AG09319 (cell line): Measurements from ENCODE around the genes CAPNS1, ZFP14, ZNF420 and ZNF540.

GRCh38 chr19:36119985-36121119 is 5.1 kb downstream of the TBCB start:
- RRBS, result no CpG with 5 or more reads among the region's 34 CpGs

GRCh38 chr19:36139178-36140317 is at the start of gene CAPNS1:
TSS of gene CAPNS1 (plus strand) at chr19:36140066.
- RRBS, result 4% methylated on average over 20 of the region's 83 CpGs

DNA sequence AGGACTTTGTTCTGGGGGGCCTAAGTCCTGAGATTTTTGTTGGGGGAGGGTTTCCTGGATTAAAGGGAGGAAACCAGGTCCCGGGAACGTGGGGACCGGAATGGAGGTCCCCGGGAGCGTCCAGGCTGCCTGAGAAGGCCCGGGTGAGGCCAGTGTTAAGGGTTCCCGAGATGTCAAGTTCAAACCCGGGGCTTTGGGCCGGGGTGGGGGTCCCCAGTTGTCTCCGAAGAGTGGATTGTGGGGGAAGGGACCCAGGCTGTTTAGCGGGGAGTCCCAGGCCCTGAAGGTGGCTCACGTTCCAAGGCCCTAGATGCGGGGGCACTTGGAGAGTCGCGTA is 277 bp downstream of the COX7A1 start:
- RRBS, result 20% methylated on average over 2 of the region's 15 CpGs

GRCh38 chr19:36158309-36158921 is 6.2 kb upstream of the COX7A1 start:
- RRBS, result no CpG with 5 or more reads among the region's 14 CpGs

GRCh38 chr19:36159248-36160319 is 7.3 kb upstream of the COX7A1 start:
- RRBS, result no CpG with 5 or more reads among the region's 24 CpGs

- RRBS, result no CpG with 5 or more reads among the region's 20 CpGs
These were observed 1.2 kb downstream of the ZNF146 start for GRCh38 chr19:36215924-36216597.

DNA sequence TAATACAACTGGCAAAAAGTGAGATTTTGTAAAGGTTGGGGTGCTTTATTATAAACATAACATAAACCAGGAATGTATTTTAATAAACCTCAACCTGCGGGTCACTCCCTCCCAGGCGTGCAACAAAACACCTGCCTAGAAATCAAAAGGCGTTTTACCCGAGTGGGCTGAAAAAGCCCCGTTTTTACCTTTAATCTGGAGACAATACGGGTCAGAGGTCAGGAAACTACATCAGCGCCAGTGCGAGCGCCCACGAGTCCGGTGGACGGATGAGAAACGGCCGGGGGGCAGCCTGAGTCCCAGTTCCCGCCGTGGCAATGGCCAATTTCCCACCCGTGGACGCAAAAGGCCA is 47.8 kb downstream of the ZFP14 start:
- RRBS, result no CpG with 5 or more reads among the region's 18 CpGs

DNA sequence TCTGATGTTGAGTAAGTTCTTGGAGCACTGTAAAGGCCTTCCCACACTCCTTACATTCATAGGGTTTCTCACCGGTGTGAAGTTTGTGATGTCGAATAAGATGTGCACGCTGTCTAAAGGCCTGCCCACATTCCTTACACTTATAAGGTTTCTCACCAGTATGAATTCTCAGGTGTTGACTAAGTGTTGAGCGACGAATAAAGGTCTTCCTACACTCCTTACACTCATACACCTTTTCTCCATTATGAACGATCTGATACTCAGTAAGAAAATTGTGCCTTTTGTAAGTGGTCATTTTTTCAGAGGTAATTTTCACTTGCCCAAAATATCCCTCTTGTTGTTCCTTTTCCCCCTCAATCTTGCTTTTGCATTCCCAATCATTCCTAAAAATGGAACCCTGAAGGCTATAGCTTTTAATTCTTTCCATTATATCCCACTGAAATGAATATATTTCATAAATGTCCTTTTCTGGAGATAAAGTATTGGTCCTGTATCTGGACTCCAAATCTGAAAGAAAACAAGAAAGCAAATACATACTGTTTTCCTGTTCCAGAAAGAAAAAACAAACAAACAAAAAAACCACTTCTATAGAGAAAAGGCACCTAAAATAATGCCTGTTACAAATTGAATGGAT is 37.8 kb downstream of the ZFP14 start:
- RRBS, result no CpG with 5 or more reads among the region's 6 CpGs

DNA sequence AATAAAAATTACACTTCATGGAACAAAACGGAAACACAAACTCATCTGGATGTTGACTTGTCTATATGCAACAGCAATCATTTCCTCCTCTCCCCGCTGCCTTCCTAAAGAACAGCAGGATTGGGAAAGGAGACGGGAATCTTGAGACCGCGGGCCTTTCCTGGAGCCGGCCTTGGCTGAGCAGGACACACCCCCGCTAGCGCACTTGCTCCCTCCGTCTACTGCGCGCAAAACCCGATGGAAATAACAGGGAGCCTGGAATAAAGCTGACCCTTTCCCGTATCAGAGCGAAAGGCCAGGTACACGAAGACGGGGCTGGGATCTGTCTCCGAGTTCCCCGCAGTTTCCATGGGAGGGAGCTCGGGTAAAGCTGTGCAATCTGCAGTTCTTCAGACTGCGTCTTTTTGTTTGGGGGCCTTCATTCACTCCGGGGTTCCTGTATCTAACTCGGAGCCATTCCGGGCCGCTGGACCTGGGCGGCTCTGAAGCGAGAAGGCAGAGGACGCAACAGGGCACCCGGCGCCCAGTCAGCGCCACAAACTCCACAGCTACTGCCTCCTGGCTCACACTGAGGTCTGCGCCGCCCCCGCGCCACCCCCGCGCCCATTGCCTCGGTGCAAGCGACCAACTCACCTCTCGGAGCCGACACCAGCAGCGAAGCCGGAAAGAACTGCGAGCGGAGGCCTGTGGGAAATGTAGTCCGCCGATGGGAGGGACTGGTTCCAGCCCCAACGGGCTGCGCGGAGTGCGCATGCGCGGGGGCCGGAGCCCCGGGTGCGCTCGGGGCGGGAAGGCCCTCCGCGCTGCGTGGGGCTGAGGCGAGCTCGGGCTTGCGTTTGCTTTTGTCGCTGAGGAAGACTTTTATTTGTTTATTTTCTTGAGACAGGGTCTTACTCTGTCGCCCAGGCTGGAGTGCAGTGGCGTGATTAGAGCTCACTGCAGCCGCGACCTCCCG is at the start of gene ZFP14:
Gene ZFP14 (minus strand): TSS at position 672 of the 955 bp plus-strand sequence.
- RRBS, result 2% methylated on average over 6 of the region's 69 CpGs

DNA sequence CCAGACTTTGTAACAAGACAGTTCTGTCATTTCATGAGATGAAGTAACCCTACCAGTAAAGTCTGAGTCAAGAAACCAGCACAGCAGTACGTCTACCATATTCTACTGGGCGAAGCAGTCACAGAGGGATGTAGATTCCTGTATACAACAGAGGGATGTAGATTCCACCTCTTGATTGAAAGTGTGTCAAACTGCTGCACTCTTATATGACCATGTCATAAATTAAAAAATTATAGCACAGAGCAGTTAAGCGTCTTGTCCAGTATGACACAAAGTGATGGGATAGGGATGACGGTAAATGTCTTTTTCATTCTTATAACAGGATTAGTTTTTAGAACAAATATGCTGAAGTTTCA is 13.2 kb upstream of the ZFP14 start:
- RRBS, result no CpG with 5 or more reads among the region's 4 CpGs

GRCh38 chr19:36417312-36417979 is 998 bp downstream of the ZFP82 start:
- RRBS, result 60% methylated on average over 1 of the region's 18 CpGs

- RRBS, result 3% methylated on average over 6 of the region's 26 CpGs
These were observed 974 bp downstream of the ZNF850 start for GRCh38 chr19:36771429-36772237.

GRCh38 chr19:37077520-37078721 is at the start of gene ZNF420:
TSS of gene ZNF420 (plus strand) at chr19:37078433.
- RRBS, result 2% methylated on average over 18 of the region's 67 CpGs

- RRBS, result 2% methylated on average over 13 of the region's 56 CpGs
These were observed at the start of gene ZNF540 for GRCh38 chr19:37594582-37595612. TSS of gene ZNF540 (plus strand) at chr19:37594876.

GRCh38 chr19:37939828-37940194 is 32.8 kb downstream of the SIPA1L3 start:
- RRBS, result no CpG with 5 or more reads among the region's 4 CpGs

- RRBS, result under 1% methylated on average over 3 of the region's 9 CpGs
These were observed 97.9 kb downstream of the SIPA1L3 start for GRCh38 chr19:38004880-38005273.

DNA sequence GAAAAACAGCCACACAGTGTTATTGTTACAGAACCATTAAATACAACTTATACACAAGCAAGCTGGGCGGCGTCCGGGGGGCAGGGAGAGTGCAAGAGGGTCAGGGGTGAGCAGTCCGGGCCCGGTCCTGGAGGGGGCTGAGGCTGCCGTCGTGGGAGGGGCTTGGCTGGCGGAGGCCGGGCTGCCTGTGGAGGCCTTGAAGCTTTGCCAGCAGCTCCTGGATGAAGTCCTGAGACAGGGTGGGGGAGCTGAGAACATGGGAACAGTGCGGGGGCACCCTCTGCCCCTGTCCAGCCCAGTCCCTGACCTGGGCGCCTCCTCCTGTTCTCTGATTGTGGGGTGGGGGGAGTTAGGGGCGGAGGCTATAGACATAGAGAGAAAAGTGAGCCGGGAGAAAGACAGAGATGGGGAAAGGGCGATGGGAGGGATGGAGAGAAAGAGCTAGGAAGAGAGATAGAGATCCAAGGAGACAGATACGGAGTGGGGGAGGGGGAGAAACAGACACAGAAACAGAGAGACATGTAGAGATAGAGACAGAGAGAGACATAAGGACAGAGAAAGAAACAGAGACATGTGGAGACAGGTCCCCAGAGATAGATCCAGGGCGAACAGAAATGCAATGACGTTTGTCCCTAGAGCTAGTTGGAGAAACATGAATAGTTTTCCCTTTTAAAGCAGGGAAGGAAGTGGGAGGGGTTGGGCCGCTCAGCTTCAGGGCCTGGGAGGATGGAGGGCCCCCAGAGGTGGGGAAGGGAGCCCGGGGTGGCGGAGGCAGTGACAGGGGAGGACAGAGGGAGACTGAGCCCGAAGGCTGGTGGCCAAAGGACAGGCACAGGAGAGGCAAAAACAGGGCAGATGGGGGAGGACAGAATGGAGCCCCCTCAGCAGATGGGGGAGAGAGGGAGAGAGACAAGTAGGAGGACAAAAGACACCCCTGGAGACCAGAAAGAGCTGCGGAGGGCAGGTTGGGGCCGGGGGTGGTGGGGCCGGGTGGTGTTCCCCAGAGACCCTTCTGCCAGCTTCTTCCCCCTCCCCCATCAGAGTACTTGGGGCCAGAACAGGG is 4.6 kb downstream of the PPP1R14A start:
- RRBS, result 24% methylated on average over 9 of the region's 24 CpGs

GRCh38 chr19:38453180-38453587 is 19.7 kb downstream of the RYR1 start:
- RRBS, result no CpG with 5 or more reads among the region's 15 CpGs

- RRBS, result no CpG with 5 or more reads among the region's 16 CpGs
These were observed 7.0 kb upstream of the ACTN4 start for GRCh38 chr19:38640212-38640985.

- RRBS, result no CpG with 5 or more reads among the region's 13 CpGs
These were observed 2.1 kb downstream of the ACTN4 start for GRCh38 chr19:38649422-38650149.